Natural killer cell (primary cell): ENCODE results near the gene PROC.

DNA sequence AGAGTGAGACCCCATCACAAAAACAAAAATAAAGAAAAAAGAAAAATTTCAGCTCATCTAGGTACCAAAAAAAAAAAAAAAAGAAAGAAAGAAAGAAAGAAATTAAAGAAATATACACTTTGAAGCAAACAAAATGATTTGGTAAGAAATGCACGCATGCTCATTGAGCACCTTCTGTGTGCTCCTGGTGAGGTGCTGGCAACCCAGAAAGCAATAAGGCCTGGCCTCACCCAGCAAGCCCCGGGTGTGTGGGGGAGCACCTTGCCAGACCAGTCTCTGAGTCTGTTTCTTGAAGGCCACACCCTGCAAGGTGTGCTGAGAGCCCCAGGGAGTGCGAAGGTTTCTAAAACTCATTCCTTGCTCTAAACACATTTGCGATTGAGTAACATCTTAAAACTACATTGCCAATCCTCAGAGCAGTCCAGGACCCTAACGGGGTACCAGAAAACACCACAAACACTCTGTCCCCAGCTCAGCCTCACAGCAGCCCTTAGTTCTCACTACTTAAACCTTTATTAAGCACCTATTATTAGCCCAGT is 133.3 kb downstream of the TFCP2L1 start:
- PRO-cap = no peak

GRCh38 chr2:121346838-121347578 is 62.0 kb upstream of the TFCP2L1 start:
- PRO-cap = no peak

DNA sequence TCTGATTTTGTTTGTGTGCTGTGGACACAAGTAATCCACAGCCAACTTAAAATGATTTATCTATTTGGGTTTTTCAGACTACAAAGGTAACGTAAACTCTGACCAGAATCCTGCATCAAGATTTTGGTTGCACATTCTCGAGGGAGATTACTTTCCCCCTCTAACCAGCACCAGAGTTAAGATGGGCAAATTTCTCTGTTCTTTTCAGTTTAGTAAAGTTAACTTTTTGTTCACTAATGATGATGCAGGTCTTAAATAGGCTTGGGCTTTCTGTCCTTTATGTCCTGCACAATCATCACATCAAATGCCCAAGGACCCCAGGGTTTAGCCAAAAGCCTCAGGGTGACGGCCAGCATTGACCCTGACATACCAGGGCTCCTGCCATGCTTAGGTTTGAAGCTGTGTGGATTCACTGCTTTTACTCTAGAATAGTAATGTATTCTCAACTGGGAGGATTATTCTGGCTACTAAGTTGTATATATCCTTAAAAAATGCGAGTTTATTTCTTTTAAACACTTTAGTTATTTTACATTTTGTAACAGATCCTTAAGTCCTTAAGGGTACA is 152.6 kb upstream of the TFCP2L1 start:
- PRO-cap = no peak

GRCh38 chr2:121489987-121490495 is 159.2 kb downstream of the CLASP1 start:
- PRO-cap = no peak

DNA sequence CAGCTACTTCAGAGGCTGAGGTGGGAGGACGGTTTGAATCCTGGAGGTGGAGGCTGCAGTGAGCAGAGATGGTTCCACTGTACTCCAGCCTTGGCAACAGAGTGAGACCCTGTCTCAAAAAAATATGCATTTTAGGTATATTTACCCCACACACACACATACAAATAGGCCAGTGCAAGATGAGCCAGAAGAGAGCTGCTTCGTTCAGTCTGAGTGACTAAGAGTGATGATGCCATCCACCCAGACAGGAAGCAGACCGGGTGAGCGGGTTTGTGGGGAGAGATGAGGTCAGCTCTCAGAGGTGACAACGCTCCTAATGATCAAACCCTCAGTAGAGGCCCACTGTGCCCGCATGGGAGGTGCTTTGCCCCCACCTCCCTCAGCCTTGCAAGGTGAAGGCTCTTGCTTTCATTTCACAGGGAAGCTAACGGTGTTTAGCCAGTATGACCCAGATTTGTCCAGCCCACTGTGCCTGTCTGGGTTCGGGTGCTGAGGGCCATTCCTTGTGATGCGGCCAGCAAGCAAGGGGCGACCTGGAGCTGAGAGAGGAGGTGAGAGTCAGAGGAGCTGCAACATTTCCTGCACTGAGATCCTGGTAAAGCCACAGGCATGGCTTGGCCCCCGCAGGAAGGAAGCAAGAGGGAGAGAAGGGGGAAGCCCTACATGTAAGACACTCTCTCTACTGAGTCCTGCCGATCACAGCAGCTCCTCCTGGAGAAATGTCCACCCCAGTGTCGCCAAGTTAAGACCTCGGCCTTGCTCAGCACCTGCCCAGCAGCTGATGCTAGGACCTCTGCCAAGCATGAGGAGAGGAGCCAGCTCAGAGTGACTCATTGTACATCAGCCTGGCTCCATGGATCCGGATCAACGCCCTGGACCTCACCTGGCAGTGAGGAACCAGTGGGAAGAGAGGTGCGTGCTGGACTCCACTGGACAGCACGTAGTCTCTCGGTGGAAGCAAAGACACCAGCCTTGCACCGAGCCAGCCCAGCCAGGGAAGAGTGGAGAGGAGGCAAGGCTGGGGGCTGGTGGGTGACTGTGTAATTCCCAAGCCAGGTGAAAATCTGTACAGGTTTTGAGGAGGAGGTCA is 37.0 kb downstream of the NIFK start:
- PRO-cap = no peak

DNA sequence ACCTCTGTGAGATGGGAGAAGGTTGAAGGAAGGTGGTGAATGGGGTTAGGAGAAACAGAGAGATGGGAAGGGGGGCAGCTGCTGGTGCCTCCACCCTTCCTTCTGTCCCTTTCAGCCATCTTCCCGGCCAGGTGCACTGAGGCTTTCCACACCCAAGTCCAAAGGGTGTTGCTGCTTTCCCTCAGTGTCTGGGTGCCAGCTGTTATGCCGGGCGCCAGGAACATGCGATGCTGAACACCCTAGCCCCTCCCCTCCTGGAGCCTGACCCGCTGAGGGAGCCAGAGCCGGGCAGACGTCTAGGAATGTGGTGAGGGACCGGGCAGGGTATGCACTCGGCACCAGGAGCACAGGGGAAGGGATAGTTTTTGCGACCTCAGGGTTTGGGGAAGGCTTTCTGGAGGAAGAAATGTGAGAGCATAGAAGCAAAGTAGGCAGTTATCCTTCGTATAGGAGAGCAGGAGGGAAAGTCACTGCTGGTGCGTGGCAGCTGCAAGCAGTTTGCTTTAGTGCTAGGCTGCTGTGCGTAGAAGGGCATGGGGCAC is 147.6 kb downstream of the TSN start:
- PRO-cap = no peak

GRCh38 chr2:126595365-126595760 is 60.6 kb upstream of the GYPC start:
- PRO-cap = no peak

DNA sequence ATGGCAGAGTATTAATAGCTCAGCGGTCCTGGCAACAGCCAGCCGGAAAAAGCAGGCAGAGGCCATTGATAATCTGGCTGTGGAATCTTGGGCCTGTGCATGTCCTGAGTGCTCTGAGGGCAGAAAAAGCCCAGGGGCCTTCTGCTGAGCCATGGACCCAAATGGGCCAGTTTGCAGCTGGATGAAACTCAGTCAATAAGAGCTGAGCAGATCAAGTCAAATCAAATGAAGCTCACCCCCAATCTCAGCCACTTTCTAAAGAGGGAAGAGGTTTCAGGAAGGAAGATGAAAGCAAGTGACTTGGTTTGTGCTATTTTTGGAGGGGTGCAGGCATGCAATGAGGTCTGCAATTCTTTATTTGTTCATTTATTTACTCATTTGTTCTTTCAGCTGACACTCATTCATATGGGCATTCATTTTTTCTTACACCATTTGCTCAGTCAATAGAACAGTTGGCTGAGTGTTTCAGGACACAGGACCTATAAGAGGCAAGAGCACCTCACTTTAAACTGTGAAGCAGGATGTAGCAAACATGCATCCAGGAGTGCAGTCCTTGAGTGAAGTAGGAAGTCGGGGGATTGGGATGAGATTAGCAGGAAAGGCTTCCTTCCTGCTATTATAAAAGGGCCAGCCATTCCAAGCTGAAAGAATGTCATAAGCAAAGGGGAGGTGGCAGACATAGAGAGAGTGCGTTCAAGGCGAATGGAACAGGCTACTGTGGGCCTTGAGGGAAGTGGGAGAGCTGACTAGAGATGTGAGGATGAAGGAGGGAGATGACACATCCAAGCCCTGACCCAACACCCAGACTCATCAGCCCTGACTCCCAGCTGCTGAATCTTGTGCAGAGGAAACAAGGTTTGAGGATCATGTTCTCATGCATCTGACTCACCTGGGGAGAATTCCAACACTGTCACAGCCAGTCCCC is 63.7 kb downstream of the GYPC start:
- PRO-cap = no peak

- PRO-cap = no peak
These were observed 56.6 kb downstream of the BIN1 start for GRCh38 chr2:127050410-127050643.

DNA sequence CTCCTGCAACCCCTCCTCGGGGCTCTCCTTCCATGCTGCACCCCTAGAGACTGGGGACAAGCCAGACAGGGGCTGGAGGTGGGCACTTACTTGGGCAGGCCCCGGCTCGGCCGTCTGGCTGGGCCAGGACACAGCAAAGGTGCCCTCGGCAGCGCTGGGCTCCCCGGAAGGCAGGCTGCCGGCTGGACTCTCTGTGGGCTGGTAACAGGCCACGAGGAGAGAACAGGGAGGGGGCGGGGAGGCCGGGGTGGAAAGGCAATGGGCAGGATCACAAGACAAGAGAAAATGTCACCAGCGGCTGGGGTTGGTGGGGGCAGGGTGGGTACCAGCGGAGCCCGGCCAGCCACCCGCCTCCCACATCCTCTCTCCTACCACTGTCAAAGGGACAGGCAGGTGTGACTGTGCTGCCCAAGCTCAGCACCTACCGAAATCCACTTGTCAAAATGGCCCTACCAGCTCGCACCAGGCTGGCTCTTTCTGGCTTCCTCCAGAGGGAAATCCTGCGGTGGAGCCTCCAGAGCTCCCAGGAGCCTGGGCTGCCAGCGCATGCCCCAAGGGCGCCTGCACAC is 54.7 kb downstream of the BIN1 start:
- PRO-cap = no peak

DNA sequence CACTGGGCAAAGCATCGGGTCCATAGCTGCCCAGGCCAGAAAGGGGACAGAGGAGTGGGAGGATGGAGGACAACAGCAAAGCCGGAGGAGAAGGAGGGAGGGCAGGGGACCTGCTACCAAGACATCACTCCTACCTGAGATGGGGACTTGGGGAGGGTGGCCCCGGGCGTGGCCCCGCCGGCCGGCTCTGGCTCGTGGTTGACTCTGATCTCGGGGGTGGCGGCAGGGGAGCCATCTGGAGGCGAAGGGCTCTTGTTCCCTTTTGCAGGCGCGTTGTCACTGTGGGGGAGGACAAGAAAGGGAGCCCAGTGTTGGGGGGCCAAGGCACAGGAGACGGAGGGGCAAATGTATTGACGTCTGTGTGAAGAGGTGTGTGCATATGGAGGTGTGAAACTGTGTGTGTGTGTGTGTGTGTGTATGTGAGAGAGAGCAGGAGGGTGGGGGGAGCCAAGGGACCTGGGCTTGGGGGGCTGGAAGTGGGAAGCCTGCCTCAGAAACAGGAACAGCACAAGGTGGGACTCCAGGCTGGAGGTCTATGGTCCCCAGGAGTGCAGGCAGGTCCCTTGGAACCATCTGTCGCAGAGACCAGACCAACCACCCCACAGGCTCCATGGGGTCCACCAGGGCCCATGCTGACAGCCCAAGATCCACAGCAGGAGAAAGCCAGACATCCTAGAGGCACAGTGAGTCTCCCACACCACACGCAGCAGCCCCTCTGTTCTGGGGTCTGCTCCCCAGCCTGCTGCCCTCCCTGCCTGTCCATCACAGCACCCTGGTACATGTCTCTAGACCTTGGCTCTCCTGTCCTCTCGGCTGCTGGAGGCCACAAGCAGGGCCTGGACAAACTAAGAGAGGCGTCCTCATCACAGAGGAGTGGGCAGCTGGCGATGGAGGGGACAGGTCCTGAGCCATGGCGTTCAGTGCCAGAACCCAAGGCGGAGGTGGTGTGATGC is 47.8 kb downstream of the BIN1 start:
- PRO-cap = no peak

GRCh38 chr2:127078563-127079194 is 28.3 kb downstream of the BIN1 start:
- PRO-cap = no peak

DNA sequence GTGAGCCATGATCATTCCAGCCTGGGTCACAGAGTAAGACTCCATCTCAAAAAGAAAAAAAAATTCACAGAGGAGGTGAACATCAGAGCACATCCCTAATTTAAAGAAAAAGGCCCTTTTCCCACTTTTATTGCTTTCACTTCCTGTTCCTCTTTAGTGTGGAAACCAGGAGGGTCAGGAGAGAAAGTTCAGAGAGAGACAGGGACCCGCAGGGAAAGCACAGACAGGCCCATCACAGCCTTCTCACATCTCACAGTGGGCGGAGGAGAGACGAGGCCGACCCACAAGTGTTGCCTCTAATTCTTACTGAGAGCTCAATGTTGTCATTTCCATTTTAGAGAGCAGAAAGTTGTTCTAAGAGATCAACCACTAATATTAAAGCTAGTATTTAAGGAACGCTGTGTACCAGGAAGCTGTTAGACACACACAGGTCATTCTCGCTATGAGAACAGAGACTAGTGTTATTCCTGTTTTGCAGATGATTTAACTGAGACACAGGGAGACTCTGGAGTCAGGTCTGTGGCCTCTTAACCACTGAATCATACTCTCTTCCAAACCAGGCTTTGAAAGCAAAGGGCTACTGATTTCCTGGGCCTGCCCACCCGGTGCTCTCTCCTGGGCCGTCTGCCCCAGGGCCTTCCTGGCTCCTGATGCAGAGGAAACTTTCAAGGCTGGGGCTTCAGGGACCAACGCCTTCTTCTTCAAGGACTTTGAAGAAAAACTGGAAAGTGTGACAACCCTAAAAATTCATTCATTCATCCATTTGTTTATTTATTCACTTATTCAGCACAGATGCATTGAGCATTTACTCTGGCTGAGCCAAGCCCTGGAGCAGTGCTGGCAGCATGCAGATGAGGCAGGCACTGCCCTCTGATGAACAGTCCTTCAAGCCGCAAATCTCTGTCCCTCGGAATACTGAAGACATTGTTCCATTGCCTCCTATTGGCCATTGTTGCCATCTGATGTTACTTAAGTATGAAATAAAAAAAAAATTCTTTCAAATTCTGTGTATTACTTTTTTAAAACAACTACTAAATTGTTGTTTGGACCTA is 37.1 kb upstream of the BIN1 start:
- PRO-cap = no peak

DNA sequence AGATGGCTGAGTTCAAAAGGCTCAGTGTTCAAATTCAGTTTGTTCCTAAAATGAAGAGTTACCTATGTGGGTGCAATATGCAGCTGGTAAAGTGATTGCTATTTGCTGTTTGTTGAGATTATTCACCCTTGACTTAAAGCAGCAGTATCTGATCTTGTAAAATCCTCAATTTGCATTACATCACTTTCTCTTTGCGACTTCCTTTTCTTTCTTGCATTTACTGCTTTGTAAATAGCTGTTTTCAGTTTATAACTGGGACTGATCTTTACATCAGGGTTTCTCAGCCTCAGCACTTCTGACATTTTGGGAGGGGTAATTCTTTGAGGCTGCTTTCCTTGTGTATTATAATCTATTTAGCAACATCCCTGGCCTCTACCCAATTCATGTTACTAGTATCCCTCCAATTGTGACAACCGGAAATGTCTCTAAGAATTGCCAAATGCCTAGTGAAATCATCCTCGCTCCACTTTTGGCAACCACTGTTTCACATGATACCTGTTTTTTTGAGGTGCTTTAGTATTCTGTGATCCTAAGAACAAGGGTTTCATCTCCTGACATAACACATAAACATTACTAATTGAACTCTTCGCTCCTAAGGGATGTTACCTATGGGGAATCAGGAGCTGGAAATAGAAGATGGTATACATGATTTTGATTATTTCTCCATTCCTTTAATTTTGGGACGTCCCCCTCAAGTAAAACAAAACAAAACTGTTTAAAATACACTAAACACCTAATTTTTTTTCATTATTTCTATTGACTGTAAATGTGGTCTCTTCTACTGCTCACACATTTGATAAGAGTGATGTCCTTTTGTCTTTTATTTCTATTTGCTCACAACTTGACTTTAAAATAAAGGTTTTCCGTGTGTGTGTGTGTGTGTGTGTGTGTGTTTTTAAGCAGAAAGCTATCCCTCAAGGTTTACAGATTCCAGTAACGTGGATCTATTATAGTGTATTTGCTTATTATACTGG is 12.3 kb upstream of the ERCC3 start:
- PRO-cap = no peak

DNA sequence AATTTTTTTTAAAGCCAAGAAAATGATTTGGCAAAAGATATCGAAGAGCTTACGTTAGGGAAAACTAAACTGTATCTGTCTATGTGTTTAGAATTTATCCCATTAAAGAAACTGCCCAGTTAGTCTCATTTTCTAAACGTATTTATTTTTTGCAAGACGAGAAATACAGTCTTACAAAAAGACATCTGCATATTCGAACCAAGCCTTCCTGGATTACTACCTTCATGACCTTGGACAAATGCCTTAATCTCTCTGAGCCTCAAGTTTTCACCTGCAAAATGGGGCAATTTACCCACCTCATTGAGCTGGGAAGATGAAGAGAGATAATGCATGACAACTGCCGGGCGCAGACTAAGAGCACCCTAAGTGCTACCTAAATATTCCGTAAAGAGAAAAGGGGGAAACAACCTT is 1.1 kb downstream of the MAP3K2 start:
- PRO-cap = no peak

DNA sequence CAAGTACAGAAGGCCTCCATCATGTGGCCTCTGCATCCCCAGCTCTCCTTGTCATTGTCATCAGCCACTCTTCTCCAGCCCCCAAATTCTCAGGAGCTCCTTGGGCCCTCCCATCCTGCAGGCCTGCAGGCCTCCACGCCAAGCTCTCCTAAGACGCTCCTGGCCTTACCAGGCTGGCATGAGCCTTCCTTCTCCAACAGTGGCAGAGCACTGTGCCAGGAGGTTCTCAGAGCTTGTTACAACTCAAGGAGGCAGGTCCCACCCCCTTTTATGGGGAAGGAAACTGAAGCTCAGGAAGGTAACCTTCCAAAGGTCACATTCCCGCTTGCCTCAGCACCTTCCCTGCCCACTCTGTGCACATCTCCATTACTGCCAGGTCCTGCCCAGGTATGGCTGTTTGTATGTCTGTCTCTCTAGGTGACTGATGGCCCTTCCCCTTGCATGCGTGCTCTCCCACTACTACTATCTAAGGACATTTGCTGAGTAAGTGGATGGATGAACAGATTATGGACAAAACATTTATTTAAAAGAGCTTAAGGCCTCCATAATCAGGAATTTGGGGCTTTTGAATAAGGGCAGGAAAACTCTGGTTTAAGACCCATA is 14.6 kb upstream of the MAP3K2 start:
- PRO-cap = no peak

GRCh38 chr2:127405205-127405506 is 13.1 kb upstream of the PROC start:
- PRO-cap = no peak

DNA sequence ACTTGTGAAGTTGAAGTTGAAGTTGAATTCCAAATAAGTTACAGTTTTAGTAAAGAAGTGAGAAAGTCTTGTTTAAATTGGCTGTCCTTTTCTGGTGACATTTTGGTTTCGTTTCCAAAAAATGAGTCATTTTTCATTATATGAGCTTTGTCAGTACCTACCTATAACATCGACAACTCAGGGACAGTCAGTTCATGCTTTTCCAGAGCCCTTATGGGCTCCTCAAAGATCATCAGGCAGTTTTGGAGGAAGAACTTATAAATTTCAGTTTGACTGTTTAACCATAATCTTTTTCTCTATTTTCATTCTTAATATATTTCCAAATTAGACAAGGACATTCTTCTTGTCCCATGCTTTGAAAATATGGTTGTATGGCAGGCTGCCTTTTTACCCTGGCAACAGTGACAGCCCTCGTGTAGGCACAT is 7.4 kb upstream of the PROC start:
- PRO-cap = no peak

- PRO-cap = no peak
These were observed at the start of gene PROC for GRCh38 chr2:127418207-127418569. PROC (plus strand) TSS chr2:127418427.

GRCh38 chr2:127504515-127505650 is 21.4 kb downstream of the IWS1 start:
- PRO-cap = no peak